ENCODE data around the genes OR52A1, OR52E6 and OR52E4.

DNA sequence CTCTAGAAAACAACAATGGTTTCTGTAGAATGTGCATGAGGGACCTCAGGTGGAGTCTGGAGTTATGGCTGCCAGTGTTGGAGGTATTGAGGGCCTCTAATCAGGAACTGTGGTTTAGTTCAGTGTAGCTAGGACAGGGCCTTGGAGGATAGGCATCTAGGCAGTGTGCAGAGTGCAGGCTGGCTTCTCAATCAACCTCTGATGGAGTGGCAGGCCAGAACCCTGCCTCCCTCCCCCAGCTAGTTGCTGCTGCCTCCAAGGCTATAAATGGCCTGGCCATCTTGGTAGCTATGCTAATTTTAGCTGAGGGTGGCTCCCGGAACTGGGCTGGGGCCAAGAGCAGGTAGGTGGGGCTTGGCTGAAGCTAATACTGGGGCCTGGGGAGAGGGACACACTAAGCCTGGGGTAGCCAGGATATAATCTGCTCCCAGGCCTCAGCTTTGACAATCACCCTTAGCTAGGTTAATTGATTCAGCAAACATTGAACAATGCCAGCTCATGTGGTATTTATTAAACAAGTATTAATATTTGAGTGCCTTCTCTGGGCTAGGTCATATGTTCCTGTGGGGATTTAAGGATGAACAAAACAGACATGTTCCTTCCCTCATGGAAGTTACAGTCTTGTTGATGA is 4.1 kb downstream of the STIM1 start:
- PRO-cap, result no peak

DNA sequence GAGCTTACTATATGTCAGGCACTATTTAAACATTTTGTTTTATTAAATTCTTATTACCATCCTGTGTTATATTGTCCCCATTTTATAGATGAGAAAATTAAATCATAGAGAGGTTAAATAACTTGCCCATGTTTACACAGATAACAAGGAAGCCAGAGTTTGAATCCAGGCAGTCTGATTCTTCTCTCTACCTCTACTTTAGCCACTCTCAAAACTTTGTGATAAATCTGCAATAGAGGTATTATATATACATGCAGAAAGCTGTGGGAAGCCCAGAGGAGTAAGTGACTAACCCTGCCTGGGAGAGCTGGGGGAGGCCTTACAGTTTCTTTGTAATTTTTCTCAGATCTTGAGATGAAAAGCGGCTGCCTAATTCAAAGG is 4.8 kb downstream of the STIM1 start:
- PRO-cap, result no peak

GRCh38 chr11:3866252-3866634 is 10.8 kb downstream of the STIM1 start:
- PRO-cap, result no peak

GRCh38 chr11:3879852-3880564 is 24.5 kb downstream of the STIM1 start:
- PRO-cap, result no peak

- PRO-cap, result no peak
Measured at GRCh38 chr11:3903004-3903893, 47.8 kb downstream of the STIM1 start.

GRCh38 chr11:3974995-3975763 is 119.4 kb upstream of the RRM1 start:
- PRO-cap, result no peak

DNA sequence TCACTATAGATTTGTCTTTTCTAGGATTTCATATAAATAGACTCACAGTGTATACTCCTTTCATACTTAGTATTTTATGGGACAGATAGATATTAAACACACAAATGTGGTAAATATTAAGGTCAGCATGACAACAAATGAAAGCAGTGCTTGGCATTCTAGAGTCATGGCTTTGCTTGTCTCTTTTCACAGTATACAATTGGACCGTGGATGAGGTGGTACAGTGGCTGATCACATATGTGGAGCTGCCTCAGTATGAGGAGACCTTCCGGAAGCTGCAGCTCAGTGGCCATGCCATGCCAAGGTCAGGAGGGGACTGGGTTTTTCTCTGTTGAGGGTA is 39.3 kb upstream of the RRM1 start:
- PRO-cap, result no peak

DNA sequence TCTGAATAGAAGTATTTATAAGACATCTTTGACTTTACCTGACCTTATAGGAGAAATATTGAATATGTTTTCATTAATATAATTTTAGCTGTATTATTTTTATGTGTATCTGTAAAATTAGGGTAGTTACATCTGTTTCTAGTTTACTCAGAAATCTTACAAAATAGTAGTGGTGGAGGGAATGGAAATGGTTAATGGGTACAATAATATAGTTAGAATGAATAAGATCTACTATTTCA is 15.0 kb upstream of the OR52J3 start:
- PRO-cap, result no peak

GRCh38 chr11:5066328-5066668 is 6.9 kb upstream of the OR52E2 start:
- PRO-cap, result no peak

GRCh38 chr11:5154498-5155082 is at the start of gene OR52A1:
Gene OR52A1 (minus strand): TSS chr11:5154757.
- PRO-cap, result no peak

DNA sequence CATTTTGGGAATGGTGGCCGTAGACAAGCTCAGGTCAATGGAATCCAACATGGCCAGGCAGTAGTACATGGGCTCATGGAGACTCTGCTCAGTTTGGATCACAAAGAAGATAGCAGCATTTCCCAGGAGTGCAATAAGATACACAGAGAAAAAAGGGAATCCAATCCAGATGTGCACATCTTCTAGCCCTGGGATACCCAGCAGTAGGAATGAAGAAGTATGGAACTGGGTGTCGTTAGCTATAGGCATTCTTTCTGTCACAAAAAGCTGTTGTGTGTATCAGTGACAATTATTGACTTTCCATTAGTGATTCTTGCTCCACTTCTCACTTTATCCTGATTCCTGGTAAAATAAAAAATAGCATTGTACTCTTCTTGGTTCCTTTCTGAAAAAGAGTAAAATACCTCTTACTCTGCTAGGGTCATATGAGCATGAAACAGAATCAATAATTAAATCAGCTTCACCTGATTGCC is at the start of gene OR52E6:
Gene OR52E6, minus strand, starts transcription at position 249 of the 473 bp plus-strand sequence.
- PRO-cap, result no peak

- PRO-cap, result no peak
Measured at GRCh38 chr11:5880287-5880814, at the start of gene OR52E4. Gene OR52E4 (plus strand): TSS chr11:5880629.

- PRO-cap, result no peak
Measured at GRCh38 chr11:6219284-6220085, 14.1 kb downstream of the C11orf42 start.

DNA sequence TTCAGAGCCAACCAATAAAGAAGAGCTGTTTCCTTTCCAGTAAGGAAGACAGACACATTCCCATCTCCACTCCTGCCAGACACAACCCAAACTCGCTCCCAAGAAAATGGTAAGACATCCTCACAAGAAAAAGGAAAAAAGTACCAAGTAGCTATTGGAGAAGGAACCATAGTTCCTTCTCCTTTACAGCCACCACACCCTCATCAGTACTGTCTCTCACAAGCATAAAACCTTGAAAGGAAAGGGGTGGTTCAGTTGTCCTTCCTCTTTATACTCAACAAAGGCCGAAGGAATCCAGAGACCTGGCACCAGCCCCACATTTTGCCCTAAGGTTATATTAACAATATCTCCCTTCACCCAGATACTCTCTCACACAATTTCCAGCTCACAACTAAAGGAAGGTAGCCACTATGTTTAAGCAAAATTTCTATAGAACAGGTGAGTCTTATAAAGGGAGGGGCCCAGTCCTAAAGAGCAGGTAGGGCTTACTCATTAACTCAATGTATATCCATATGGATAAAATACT is 8.6 kb downstream of the FHIP1B start:
- PRO-cap, result no peak

GRCh38 chr11:6251720-6252516 is 7.7 kb upstream of the CCKBR start:
- PRO-cap, result no peak

- PRO-cap, result bidirectional peak, plus-strand start at chr11:6319131, minus-strand start at chr11:6319029; bidirectional peak, plus-strand start at chr11:6319992, minus-strand start at chr11:6319775
Measured at GRCh38 chr11:6318695-6319860, 1.2 kb downstream of the CAVIN3 start.

DNA sequence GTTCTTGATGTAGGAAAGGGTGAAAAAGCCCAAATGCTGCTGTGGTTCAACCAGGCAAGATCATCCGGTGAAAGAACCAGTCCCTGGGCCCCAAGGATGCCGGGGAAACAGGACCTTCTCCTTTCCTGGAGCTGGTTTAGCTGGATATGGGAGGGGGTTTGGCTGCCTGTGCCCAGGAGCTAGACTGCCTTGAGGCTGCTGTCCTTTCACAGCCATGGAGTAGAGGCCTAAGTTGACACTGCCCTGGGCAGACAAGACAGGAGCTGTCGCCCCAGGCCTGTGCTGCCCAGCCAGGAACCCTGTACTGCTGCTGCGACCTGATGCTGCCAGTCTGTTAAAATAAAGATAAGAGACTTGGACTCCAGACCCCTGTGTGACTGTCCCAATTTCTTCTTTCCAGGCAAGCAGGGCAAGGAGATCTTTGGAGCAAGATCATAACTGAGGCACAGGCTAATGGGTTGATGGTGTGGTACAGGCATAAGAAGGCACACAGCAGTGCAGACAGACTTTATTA is 4.4 kb downstream of the SMPD1 start:
- PRO-cap, result no peak

- PRO-cap, result bidirectional peak, plus-strand start at chr11:6607204, minus-strand start at chr11:6607087
Measured at GRCh38 chr11:6606579-6607950, 3.5 kb downstream of the ILK start.

- PRO-cap, result no peak
Measured at GRCh38 chr11:6618490-6619318, 518 bp downstream of the TPP1 start.

- PRO-cap, result no peak
Measured at GRCh38 chr11:6646588-6647890, 8.6 kb downstream of the DCHS1 start.